ENCODE results near the gene IFT57.

GRCh38 chr3:105365624-105365968 lies 1.1 kb upstream of the ALCAM start:
- RAMPAGE, long total RNA, result no peak
- RRBS, result no CpG with 5 or more reads among the region's 8 CpGs

DNA sequence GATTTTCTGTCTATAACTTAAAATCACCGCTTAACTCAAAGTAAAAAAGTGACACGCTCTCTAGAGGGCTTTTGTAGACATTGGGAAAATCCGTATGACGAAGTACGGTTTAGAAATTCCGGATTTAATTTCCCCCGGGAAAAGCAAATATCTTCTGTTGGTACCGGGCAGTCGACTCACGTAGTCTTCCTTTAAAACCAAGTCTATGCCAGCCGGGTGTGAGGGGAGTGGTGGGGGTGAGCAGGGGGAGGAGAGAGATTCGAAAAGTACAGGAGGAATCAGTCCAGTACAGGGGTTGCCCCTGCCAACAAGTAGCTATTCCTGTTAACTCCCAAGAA lies 771 bp upstream of the ALCAM start:
- RAMPAGE, long total RNA, result no peak
- RRBS, result no CpG with 5 or more reads among the region's 12 CpGs

- RAMPAGE, long total RNA, result no peak
- RRBS, result no CpG with 5 or more reads among the region's 6 CpGs
Observed at GRCh38 chr3:105547172-105547764, 180.6 kb downstream of the ALCAM start.

DNA sequence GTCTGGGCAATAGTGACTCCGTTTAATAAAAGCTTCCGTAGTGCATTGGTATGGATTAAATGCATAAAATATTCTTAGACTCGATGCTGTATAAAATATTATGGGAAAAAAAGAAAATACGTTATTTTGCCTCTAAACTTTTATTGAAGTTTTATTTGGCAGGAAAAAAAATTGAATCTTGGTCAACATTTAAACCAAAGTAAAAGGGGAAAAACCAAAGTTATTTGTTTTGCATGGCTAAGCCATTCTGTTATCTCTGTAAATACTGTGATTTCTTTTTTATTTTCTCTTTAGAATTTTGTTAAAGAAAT lies 209.3 kb downstream of the ALCAM start:
- RAMPAGE, long total RNA, result no peak
- RRBS, result no CpG with 5 or more reads among the region's 4 CpGs

- RAMPAGE, long total RNA, result no peak
- RRBS, result no CpG with 5 or more reads among the region's 3 CpGs
Observed at GRCh38 chr3:105656323-105656584, 212.6 kb downstream of the CBLB start.

DNA sequence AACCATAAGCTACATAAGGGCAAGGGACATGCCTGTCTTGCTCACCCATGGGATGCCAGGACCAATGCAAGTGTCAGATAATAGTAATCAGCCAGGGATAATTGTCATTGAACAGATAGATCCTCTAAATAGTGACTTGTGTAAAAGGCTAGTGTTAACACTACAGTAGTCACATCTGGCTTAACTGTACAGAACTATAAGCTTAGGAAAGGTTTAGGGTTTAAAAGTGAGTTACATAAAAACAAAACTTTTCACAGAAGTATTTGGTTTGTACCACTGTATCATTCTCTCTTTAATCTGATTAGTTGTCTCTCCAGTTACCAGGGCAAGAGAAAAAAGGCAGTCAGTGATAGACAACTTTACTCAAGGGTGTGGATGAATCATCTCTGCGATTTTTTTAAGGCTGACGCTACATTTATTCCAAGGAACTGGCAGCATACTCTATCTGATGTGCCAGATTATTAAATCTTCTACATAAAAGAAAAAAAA lies 122.0 kb downstream of the CBLB start:
- RAMPAGE, long total RNA, result no peak
- RRBS, result no CpG with 5 or more reads among the region's 2 CpGs

- RAMPAGE, long total RNA, result no peak
- RRBS, result no CpG with 5 or more reads among the region's 1 CpG
Observed at GRCh38 chr3:105752576-105753596, 115.9 kb downstream of the CBLB start.

- RAMPAGE, long total RNA, result no peak
- RRBS, result no CpG with 5 or more reads among the region's 2 CpGs
Observed at GRCh38 chr3:105838077-105838558, 30.7 kb downstream of the CBLB start.

DNA sequence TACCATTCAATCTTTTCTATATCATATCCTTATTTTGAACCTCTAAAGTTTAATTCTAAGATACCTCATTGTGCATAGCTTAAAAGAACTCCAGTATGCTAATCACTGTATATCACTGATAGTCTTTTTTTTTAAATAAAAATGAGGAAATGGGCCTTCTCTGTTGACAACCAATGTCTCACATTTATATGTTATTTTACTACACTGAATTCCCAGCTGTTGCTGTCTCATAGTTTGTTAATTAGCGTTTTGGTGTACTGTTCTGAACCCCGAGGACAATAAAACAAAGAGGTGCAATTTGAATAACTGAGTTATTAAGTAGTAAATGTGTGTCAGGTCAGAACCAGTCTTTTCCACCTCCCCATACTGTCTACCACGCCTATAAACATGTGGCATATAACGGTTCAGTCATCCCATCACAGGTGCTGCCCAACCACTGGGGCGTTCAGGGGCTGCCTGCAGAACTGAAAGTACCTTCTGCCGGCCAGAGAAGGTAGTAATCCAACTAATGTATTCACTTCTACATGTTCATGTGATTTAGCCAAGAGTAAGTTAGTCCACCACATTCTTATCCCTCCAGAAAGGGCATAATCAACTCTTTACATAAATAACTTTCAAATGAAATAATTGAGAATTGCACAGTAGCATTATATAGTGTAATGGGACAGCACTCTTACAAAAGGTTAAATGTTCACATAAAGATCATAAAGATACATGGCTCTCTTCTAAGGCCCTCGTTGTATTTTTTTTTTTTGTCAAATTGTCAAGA lies 14.8 kb downstream of the CBLB start:
- RAMPAGE, long total RNA, result no peak
- RRBS, result no CpG with 5 or more reads among the region's 7 CpGs

DNA sequence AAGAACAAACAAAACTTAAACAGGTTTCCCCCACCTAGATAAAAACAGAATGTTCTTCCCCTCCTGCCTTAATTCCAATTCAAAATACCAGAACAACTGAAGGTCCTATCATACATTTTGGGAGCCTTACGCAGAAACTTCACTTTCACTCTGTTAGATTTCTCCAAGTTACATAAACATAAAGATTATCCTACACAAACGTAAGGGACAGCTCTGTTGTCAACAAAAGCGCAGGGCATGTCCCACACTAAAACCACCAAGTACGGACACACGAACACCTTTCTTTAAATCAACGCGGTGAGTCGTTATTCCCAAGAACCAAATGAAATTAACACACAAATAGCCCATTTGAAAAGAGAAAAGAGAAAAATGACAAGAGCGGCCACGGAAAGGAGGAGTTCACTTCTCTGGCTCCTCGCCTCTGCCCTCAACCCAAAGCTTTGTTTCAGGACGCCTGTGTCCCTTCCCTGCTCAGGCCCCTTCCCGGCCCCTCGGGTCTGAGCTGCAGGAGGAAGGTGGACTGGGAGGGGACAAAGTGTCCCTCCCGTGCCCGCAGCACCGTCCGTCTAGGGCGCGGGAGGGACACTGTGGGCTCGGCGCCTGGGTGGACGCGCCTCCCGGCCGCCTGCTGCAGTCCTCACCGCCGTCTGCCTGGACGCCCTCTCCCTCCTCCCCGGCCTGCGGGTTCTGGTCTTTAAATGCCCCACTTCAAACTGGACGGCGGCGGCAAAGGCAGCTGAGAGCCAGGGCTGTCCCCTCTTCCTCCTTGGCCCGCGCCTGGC lies 730 bp downstream of the CBLB start:
- RAMPAGE, long total RNA, result no peak
- RRBS, result 1% methylated on average over 9 of the region's 36 CpGs

DNA sequence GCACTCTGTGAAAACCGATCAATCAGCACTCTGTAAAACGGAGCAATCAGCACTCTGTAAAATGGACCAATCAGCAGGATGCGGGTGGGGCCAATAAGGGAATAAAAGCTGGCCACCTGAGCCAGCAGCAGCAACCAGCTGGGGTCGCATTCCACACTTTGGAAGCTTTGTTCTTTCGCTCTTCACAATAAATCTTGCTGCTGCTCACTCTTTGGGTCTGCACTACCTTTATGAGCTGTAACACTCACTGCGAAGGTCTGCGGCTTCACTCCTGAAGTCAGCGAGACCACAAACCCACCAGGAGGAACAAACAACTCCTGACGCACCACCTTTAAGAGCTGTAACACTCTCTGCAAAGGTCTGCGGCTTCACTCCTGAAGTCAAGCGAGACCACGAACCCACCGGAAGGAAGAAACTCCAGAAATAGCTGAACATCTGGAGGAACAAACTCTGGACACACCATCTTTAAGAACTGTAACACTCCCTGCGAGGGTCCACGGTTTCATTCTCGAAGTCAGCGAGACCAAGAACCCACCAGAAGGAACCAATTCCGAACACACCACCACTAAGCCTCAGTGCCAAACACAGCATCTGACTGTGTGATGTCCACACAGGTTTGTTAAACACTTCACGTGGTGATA lies 378.1 kb upstream of the CCDC54 start:
- RAMPAGE, long total RNA, result no peak
- RRBS, result no CpG with 5 or more reads among the region's 19 CpGs

DNA sequence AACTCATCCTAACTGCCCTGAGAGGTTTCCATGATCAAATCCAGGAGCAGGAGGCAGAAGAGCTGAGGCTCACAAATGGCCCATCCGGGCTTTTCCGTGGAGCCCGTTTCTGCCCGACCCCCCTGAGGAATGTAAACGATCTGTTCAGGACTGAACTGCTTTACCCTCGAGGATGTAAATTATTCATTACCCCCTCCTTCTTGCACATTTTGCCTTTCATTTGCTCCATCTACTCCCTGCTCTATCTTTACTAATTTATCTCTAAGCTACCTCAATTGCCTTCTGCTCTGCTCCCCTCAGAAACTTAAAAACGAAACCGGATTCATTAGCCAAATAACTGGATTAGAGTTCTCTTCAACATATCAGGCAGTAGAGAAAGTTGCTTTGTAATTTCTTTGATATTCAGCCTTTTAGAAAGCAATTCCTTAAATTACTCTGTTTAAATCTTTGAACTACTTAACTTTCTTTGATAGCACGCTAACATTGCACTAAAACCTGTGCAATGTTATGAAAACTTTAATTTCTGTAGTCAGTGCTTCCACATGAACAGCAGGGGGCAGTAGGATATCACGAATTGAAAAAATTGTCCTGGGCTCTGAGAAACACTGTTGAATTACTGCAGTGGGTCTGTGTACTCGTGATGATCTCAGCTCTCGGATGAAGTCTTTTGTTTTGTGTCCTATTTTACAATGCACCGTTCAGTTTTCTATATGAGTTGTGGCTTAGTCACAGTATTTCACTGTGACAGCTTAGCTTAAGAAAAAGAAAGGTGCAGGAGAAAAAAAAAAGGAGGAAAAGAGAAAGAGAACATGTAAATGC lies 141.5 kb upstream of the CCDC54 start:
- RAMPAGE, long total RNA, result no peak
- RRBS, result no CpG with 5 or more reads among the region's 13 CpGs

GRCh38 chr3:107241197-107241843 lies 135.9 kb upstream of the CCDC54 start:
- RAMPAGE, long total RNA, result no peak
- RRBS, result no CpG with 5 or more reads among the region's 9 CpGs

DNA sequence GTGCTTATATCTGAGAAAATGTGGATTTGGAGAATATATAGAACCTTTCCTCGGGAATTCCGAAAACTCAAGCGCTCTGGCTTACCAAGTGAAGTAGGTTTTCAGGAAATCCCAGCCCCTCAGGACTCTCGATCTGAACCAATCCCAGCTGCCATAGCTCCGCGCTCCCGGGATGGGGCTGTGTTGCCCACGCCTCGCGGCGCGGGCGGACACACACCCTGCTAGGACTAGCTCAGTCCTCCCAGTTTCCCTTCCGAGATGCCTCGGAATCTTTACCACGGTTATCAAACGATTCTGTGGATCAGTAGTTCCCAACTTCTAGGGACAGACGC lies 52.1 kb downstream of the CCDC54 start:
- RAMPAGE, long total RNA, result no peak
- RRBS, result no CpG with 5 or more reads among the region's 18 CpGs

GRCh38 chr3:107548974-107549980 lies 26.5 kb downstream of the BBX start:
- RAMPAGE, long total RNA, result no peak
- RRBS, result no CpG with 5 or more reads among the region's 5 CpGs

- RAMPAGE, long total RNA, result no peak
- RRBS, result no CpG with 5 or more reads among the region's 2 CpGs
Observed at GRCh38 chr3:108006975-108007360, 83.9 kb downstream of the CD47 start.

DNA sequence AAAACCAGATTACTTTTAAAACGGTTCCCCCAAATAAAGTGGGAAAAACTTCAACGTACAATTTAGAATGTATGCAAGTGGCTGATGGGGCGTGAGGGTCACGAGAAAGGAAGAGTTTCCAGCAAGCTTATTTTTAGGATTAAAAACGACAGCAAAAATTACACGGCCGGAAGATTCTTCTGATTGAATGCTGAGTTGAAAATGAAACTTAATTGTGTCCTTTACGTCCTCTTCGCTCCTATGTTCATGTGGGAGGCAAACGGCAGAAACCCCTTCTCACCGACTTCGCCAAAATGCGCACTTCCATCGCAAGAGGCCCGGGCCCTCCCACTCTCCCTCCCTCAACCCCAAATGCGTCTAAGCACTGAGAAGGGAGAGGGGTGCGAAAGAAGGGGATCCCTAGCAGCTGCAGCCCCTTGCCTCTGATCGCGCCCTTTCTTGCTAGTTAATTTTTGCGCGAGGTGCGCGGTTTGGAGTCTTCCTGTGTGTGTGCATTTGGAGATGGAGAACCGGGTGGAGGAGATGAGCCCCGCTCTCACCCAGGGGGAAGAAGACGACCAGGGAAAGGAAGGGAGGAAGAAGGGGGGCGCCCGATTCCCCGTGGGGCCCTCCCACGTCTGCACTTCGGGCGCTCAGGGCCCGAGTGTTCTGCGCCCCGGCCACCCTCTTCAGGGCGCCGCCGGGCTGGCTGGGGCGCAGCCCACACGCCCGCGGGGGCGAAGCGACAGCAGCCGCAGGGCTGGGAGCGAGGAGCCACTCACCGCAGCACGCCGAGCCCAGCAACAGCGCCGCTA lies 532 bp downstream of the CD47 start:
- RAMPAGE, long total RNA, result no peak
- RRBS, result no CpG with 5 or more reads among the region's 51 CpGs

DNA sequence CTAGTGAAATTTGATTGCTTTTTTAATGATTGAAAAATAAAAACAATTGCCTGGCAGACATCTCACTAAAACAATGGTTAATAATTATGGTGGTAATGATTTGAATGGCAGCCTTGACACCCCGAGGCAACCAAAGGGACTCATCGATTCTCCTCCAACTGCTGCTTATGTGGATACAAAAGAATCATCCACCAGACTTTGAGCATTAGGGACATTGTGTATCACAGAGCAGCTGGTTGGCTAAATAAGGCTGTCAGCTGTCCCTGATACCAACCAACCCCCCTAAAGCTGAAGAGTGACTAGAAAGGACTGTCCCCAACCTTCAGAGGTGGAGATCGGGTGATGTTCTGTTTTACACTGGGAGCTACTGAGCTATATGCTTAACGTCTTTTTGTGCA lies 1.7 kb upstream of the CD47 start:
- RAMPAGE, long total RNA, result no peak
- RRBS, result no CpG with 5 or more reads among the region's 4 CpGs

DNA sequence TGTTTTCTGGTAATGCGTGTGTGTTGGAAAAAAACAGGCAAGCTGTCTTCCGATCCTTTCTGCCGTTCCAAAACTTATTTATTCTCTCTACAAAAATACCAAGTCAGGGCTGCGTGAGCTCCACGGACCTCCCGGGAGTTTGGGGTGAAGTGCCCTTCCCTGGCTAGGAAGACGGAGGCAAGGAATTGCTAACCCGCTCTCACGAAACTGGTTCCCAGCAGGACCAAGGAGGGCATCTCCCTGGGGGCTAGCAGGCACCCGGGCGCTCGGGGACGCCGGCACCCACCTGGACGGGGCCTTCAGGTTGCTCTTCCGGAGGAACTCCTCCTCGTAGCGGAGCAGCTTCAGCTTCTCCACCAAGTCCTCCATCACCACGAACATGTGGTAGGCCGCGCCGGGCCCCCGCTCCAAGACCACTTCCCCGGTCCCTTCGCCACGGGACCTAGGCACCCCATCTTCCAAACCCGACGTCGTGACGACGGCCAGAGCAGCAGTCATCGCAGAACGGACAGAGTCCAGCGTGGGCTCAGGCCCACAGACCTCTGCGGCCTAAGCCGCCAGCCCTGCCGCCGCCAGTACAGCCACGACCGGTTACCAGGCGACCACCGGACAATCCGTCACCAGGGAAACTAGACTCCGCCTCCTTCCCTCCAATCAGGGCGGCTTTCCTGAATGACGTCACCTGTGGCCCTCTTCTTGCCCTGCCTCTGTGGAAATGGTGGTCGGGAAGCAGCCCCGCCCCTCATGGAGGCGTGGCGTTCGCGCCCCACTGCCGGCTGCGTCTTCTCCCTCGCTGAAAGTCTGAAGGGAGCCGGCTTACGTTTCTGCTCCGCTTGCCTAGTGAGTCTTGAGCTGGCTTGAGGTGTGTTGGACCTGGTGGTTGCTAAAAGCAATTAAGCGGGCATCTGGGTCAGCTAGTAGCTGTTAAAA lies at the start of gene IFT57:
Gene IFT57 (minus strand): TSS at position 600 of the 930 bp plus-strand sequence.
- RAMPAGE, long total RNA, result start-site peak on the minus strand centred at position 561 of the sequence, 88 bp wide, 2,282 and 1,767 reads in 2 replicates
- RRBS, result under 1% methylated on average over 8 of the region's 59 CpGs

- RAMPAGE, long total RNA, result no peak
- RRBS, result no CpG with 5 or more reads among the region's 3 CpGs
Observed at GRCh38 chr3:109355584-109356063, 18.3 kb upstream of the DPPA4 start.